Ascending aorta (tissue), 1 donor: ENCODE measurements around a stretch of chr2.

DNA sequence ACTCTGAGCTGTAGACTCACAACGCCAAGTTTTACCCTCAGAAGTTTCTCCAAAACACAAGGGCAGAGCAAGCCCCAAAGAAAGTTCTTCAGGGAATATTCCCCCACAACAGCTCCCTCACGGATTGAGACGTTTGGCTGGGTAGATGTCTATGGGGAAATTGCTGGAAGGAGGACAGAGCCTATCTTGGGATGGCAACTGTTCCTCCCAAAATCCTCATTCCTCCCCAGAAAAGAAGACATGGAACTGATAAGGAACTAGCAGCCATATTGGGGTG lies 2.1 kb upstream of the PKDCC start:
- PRO-cap, result no peak

DNA sequence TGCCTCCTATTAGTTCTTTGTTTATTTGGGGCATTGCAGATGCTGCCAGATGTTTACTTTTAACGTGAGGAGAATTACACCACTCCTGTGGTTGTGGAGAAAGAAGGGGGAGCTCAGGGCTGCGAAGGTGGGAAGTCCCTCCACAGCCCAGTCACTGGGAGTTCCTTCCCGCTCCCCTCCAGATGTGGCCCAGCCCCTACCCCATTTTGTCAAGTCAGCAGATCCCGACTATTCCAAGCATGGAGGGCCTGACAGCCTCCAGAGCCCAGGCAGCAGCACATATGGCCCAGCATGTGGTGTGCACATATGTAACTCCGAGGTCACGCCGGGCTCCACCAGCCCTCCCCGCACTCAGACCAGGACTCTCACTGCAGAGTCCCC lies 20.9 kb downstream of the PKDCC start:
- PRO-cap, result no peak

DNA sequence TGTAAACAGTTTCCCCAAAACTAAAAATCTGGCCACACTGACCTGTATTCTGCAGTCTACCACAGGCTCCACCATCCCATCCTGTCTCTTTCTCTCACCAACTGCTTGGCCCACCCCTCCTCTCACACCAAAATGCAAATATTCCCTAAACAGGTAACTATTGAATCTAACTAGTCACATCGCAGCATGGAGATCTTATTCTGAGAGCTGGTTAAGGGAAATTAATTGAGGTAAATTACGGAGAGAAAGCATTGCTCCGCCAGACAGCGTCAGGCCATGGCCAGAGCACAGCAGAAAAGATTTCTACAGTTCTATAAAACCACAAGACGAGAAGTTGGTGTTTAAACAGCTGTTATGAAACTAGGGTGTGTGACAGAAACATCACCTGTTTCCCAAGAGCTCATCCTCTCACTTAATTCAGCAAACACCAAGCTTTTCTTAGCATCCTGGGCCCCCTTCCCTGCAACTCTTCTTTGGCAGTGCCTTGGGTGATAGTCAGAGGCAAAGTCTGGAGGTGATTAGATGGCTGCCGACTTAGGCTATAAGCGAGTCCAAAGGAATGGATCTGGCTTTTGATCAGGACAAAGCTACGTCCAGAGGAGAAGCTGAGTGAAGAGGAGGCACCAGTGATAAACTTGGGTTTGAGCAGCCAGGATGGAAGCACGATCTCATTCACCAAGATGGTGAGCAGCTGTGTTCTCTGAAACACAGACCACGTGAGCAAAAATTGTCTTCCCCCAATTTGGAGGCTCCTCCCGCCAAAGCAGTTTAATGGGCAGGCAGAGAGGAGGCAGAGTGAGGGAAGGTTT lies 57.6 kb downstream of the PKDCC start:
- PRO-cap, result no peak

- PRO-cap, result no peak
These were observed 27.2 kb upstream of the EML4 start for GRCh38 chr2:42141599-42142778.

- PRO-cap, result no peak
These were observed 28.9 kb downstream of the EML4 start for GRCh38 chr2:42197979-42198530.

GRCh38 chr2:42359448-42360814 lies 1.1 kb downstream of the COX7A2L start:
- PRO-cap, result no peak

- PRO-cap, result no peak
These were observed 935 bp upstream of the COX7A2L start for GRCh38 chr2:42361903-42362401.

DNA sequence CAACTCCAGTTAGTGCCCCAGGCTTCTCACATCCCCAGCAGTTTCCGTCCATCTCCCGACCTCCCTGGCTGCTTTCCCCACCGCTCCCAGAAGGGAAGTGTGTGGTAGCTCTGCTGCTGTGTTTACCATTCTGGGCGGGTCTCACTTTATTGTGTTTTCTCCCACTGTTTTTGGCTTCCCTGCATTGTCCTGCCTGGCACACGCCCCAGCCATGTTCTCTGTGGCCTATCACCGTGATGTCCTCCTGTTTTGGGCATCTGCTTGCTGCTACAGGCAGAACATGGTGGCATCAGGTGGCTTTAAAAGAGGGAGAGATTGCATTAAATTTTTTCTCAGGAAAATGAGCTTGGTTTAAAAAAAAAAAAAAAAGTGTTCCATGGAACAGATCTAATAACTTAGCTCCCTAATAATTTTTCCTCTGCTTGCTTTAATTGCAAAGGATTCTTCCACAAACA lies 7.9 kb upstream of the COX7A2L start:
- PRO-cap, result no peak

- PRO-cap, result no peak
These were observed 94.4 kb downstream of the OXER1 start for GRCh38 chr2:42669594-42669793.

- PRO-cap, result no peak
These were observed 56.2 kb downstream of the OXER1 start for GRCh38 chr2:42707622-42708248.

GRCh38 chr2:42722427-42722866 lies 41.5 kb downstream of the OXER1 start:
- PRO-cap, result no peak

DNA sequence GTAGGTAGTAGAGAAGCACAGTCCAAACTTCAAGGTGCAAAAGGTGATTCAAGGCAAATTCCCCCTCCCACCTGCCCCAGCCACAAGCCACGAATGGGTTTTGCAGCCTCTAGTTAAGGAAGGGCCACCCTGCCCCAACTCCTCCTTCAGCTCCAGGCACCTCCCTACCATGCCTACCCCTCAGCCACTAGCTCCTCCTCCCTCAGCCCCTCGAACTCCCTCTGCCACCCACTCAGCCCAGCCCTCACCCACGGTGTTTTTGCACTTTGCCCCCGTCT lies 4.6 kb downstream of the HAAO start:
- PRO-cap, result no peak

GRCh38 chr2:42906219-42906422 lies 113.7 kb upstream of the HAAO start:
- PRO-cap, result no peak

GRCh38 chr2:42948969-42949502 lies 156.7 kb upstream of the HAAO start:
- PRO-cap, result no peak

DNA sequence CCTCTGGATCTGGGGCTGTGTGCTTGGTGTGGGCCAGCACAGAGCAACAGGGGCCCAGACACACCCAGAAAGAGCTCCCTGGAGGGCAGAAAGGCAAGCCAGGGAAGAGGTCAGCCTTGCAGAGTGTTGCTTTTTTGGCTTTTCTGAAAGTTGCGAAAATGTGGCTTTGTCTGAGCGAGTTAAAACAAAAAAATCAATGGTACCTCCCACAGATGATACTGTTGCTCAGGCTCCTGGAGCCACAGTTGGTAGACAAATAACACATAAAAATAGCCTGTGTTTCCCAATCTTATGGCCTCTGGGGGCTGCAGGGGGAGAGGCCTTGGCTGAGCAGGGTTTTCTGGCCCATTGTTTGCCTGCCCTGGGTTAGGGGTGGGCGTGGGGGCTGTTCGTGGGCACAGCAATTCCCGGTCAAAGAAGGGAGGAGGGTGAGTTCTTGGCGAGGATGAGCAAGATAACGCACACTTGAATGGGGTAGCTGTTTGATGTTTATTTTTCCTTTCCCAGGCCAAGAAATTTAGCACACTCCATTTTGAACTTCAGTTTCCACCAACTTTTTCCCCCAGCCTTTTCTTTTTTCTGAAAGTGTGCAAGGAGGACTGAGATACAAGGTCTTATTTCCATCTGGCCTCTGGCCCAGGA lies 167.1 kb upstream of the HAAO start:
- PRO-cap, result no peak

DNA sequence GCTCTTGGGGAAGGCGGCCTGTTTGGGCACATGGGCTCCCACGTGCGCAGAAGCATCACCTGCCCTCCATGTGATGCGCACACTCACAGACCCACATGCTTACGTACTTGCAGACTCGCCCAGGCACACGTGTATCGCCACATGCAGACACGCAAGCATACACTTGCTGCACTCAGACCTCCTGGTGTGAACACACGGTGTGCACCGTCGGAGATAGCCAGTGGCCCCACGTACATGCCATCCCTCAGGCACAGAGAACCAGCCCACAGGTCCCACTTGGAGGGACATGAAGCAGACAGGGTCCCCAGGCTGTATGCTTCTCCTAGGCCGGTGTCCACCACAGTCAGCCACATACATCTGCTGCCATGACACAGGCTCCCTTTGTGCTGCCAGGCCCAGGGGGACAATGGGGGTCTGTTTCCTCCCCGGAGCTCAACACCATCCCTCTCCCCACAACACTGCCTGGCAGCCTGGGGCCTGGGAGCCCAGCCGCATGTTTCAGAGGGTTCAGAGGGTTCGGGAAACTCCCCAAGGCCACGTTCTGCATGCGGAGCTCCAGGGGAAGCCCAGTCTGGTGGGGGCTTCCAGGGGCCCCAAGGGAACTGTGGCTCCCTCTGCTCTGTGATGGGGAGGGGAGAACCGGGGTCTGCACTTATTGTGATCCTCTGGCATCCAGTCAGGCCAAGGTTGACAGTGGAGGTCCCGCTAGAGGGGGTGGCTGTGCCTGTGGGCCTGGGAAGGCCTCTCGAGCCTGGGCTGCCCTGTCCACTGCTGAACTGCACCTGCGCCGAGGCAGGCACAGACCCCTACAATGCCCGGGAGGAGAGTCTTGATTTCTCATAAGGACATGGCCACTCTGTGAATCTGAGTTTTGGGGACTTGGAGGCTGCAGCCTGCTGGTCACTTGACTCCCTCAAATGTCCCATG lies 208.1 kb upstream of the HAAO start:
- PRO-cap, result no peak

DNA sequence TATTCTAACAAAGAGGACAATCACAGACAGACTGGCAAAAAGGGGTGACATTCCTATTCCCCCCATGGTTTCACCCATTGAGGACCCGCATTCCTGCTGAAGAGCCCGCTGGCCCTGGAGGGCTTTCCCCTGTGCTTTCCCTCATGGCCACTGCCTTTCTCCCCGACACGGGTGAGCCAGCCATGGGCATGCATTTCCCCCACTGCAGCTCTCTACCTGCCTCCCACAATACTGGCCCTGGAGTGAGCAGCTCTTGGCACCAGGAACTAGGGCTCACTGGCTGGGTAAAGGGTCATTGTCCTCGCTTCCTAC lies 200.1 kb downstream of the ZFP36L2 start:
- PRO-cap, result no peak

- PRO-cap, result bidirectional peak, plus-strand start at chr2:43101094, minus-strand start at chr2:43100992
These were observed 125.4 kb downstream of the ZFP36L2 start for GRCh38 chr2:43100732-43101712.

DNA sequence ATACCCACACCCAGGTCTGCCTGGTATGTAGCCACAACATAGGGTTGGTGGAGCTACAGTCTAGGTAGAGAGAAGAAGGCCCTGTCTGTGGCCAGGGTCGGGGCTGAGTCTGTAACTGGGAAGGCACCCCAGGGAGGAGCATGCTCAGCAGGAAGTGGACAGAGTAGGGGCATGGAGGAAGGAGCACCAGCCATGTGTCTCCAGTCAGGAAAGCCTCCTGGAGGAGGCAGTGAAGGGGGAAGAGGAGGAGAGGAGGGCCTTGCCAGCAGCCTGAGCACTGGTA lies 98.3 kb downstream of the ZFP36L2 start:
- PRO-cap, result no peak

GRCh38 chr2:43134363-43134968 lies 91.9 kb downstream of the ZFP36L2 start:
- PRO-cap, result no peak